OVCAR3 (cell line): ENCODE results near the genes VARS2 and ATP6V1G2.

GRCh38 chr6:30781392-30782589 is 37.4 kb upstream of the IER3 start:
- RRBS: no CpG with 5 or more reads among the region's 17 CpGs

GRCh38 chr6:30845154-30845689 is 39.1 kb upstream of the DDR1 start:
- RRBS: no CpG with 5 or more reads among the region's 9 CpGs

- RRBS: no CpG with 5 or more reads among the region's 17 CpGs
Measured at GRCh38 chr6:30880568-30881352, 3.6 kb upstream of the DDR1 start.

DNA sequence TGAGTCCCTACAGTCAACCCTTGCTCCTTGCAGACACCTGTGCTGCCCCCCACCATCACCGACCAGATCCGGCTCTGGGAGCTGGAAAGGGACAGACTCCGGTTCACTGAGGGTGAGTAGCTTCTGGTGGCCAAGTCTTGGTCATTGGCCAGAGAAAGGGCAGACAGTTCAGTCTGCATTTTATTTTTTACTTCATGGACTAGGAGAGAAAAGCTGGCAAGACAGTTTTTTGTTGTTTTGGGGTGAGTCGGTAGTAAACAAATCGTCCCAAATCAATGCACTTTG is 820 bp upstream of the VARS2 start:
- RRBS: 100% methylated on average over 2 of the region's 5 CpGs

DNA sequence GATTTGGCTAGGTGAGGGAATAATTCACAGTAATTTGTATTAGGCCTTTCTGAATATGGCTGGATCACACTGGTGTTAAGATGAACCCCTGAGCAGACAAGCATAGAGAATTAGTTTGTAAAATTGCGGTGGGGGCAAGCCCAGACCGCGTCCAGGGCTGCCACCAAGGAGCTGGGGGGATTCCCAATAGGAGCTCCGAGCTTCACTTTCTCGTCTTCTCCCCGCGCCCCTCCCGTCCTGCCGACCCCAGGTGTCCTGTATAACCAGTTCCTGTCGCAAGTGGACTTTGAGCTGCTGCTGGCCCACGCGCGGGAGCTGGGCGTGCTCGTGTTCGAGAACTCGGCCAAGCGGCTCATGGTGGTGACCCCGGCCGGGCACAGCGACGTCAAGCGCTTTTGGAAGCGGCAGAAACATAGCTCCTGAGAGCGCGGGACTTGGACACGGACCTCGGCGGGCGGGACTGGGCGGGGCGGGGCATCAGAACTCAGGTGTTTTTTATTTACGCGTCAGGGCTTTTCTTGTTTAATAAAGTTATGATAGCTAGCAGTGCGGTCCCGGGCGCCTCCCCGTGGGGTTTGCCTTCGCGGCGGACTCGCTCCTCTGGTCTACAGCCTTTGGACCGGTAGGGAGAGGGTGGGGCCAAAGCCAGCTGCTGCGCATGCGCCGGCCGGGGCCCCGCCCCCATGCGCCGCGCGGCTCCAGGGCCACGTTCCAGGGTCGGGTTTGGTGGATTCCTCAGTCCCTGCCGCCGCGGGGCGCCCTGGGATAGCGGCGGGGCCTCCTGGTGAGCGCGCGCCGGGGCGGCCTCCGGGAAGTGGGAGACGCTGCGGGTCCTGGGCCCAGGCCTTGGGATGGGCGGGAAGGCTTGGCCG is at the start of gene VARS2:
Gene VARS2 (plus strand): TSS at position 678 of the 872 bp plus-strand sequence.
- RRBS: 5% methylated on average over 22 of the region's 70 CpGs

GRCh38 chr6:30948917-30950453 is 8.7 kb downstream of the MUCL3 start:
- RRBS: no CpG with 5 or more reads among the region's 13 CpGs

GRCh38 chr6:30998672-30999105 is 11.6 kb upstream of the MUC22 start:
- RRBS: no CpG with 5 or more reads among the region's 8 CpGs

- RRBS: no CpG with 5 or more reads among the region's 15 CpGs
Measured at GRCh38 chr6:31117383-31118241, 2.6 kb downstream of the CDSN start.

DNA sequence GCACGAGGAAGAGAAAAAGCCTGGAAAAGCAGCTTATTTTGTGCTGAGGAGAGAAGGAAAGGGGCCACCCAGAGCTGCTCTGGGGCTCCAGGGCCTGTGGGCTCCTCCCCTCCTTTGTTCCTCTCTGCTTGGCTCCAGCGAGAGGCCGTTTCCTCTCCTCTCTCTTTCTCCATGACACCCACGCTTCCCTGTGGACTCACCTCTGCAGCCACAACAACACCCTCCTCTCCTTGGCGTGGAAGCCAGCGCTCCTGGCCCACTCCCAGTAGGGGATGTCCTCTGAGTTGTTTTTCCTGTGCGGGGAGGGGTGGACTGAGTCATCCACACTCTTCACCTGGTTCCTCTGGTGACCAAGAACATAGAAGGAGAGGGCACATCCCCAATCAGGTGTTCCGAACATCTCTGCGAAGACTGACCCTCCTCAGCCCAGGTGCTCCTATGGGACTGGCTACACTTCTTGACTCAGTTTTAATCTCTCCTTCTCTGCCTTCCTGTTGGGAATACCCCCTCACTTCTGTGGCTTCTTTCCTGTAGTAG is 5.0 kb upstream of the CDSN start:
- RRBS: no CpG with 5 or more reads among the region's 9 CpGs

GRCh38 chr6:31183819-31184455 is 13.5 kb upstream of the POU5F1 start:
- RRBS: no CpG with 5 or more reads among the region's 8 CpGs

- RRBS: no CpG with 5 or more reads among the region's 7 CpGs
Measured at GRCh38 chr6:31202177-31202614, 31.7 kb upstream of the POU5F1 start.

GRCh38 chr6:31268569-31269408 is 3.1 kb downstream of the HLA-C start:
- RRBS: no CpG with 5 or more reads among the region's 13 CpGs

DNA sequence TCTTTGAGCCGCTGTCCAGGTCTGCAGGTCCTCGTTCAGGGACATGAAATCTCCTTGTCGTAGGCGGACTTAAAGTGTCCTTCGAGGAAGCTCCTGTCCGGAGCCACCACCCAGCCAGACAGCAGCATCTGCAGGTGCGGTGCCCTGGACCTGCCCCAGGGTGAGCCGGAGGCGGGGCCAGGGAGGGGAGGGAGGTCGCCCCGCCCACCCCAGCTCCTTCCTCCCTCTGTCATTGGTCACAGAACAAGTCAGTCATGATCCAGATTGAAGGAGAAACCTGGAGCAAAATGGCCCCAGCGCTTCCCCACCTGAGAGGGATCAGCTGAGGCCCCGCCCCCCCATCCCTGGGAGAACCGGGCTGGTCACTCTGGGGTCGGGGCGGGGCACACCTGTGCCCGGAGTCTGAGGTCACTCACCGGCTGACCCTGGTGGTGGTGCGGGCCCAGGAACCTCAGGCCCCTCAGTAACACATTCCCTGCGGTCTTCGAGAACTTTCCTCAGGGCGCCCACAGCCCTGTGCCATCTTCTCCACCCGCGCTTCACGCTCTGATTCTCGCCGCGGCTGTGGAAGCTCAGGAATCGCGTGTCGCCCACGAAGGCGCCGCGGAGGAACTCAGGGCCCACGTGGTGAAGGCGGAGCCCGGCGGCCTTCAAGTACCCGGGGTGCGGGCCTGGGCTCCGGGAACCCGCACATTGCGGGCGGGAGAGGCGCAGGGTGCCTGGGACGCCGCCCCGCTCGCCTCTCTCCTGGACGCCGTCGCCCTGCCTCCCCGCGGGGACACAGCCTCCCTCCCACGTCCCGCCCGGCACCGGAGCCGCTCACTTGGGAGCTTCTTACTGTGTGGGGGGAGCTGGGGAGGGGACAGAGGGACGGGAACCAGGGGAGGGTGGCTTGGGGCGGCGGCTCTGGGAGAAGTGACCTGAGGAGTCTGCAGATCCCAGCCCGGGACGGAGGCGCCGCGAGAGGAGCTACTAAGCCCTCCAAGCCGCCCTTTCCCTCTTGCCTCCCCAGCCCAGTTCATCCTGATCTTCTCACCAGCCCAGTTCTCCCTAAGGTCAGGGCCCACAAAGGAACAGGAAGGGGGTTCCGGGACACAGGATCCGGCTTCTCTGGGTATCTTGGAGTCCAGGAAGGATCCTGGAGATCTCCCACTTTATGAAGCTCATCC is 36.4 kb upstream of the HLA-C start:
- RRBS: 19% methylated on average over 7 of the region's 71 CpGs

DNA sequence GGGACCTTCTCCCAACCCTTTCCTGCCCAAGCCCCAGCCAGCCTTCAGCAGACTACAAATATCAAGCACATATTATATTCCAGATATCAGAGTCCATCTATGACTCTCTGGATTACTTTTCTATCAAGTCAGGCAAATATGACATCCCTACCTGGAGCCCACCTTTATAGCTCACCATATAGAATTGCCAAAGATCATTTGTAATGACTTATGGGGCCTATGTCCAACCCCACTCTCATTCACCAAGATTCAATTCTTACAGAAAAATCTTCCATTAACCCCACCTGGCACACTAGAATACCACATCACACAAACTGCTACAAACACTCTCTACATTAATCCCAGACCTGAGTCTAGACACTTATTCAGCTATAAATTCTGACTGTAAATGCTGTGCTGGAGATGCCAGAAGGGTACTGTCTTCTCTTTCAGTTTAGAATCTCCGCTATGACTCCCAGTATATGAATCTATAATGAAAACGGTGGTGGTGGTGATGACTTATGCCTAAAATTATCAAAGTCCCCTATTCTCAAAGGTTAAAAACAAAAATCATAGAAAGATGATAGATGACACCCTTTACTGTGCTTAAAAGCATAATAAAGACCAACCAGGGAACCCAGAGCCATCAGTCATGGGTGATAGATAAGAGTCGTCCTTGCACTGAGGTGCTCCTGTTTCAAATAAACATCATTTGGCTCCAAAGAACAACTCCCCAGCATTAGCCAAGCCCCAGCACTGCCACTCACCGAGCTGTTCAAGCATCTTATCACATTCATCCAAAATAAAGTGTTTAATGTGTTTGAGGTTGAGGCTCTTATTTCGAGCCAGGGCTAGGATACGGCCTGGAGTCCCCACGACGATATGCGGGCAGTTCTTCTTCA is 5.8 kb downstream of the DDX39B start:
- RRBS: no CpG with 5 or more reads among the region's 9 CpGs

- RRBS: no CpG with 5 or more reads among the region's 15 CpGs
Measured at GRCh38 chr6:31546490-31547187, at the start of gene ATP6V1G2. Gene ATP6V1G2 (minus strand): TSS chr6:31546608.

GRCh38 chr6:31559631-31560297 is 12.3 kb upstream of the LTA start:
- RRBS: no CpG with 5 or more reads among the region's 8 CpGs

- RRBS: no CpG with 5 or more reads among the region's 8 CpGs
Measured at GRCh38 chr6:31561694-31562526, 10.2 kb upstream of the LTA start.

DNA sequence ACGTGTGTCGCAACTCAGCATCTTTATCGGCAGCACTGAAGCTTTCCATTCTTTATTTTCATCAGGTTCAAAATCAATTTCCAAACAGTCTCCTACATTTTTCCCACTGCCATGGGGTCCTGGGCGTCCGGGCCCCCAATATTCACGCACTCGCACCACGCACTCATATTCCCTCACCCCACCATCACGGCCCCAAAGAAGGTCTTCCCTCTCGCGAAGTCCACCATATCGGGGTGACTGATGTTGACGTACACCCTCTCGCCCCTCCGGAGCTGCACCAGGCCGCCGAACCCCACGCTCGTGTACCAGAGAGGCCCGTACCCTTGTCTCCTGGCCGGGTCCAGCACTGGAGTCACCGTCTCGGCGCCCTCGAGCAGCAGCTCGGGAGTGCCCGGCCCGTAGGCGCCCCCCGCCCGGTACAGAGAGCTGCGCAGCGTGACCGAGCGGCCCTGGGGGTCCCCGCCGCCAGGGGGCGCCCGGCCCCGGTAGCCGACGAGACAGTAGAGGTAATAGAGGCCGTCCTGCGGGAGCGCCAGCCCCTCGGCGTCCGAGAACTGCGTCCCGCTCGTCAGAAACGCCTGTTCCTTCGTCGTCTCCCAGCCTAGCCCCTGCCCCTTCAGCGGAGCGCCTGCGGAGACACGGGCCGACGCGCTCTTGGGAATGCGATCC is 1.6 kb downstream of the LTB start:
- RRBS: 20% methylated on average over 24 of the region's 62 CpGs

DNA sequence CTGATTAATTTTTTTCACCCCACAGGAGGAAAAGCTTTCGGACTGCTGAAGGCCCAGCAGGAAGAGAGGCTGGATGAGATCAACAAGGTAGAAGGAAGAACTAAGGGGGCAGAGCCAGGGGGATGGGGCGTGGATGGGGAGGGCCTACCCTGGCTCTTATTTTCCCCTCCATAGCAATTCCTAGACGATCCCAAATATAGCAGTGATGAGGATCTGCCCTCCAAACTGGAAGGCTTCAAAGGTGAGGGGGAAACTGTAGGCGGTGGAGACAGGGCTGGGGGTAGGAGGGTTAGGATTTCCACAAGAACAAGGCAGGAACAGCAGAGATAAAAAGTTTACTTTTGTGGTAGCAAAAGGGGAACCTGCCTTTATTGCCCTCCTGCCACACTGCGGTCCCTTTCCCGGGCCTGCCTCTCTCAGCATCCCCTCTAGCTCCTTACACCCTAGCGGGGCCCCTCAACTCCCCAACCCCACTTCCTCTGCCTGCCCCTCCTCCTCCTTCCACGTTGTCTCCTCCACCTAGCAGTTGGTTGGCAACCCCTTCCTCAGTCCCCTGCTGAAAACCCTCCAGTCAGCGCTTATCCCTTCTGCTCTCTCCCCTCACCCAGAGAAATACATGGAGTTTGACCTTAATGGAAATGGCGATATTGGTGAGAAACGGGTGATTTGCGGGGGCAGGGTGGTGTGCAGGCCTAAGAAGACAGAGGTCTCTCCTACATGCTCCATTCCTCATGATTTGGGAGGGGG is 635 bp downstream of the AIF1 start:
- RRBS: no CpG with 5 or more reads among the region's 12 CpGs

DNA sequence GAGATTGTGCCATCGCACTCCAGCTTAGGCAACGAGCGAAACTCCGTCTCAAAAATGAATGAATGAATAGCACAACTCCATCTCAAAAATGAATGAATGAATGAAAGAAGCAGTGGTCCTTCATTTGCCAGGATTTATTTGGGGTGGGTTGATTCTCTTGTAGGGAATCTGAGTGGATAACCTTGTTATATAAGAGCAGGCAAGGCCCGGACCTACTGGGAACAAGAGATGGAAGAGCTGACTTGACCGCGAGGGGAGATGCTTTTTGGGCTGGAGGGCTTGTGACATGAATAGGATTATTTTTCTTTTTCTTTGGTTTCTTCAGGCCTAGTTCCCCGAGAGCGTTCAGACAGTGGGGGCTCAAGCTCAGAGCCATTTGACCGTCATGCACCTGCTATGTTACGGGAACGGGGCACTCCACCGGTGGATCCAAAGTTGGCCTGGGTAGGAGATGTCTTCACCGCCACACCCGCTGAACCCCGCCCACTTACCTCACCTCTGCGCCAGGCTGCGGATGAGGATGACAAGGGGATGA is 9.8 kb downstream of the PRRC2A start:
- RRBS: no CpG with 5 or more reads among the region's 18 CpGs